Uterus (tissue), 7 donors: ENCODE measurements around the genes SLC2A11, GSTT2B and GSTT4.

DNA sequence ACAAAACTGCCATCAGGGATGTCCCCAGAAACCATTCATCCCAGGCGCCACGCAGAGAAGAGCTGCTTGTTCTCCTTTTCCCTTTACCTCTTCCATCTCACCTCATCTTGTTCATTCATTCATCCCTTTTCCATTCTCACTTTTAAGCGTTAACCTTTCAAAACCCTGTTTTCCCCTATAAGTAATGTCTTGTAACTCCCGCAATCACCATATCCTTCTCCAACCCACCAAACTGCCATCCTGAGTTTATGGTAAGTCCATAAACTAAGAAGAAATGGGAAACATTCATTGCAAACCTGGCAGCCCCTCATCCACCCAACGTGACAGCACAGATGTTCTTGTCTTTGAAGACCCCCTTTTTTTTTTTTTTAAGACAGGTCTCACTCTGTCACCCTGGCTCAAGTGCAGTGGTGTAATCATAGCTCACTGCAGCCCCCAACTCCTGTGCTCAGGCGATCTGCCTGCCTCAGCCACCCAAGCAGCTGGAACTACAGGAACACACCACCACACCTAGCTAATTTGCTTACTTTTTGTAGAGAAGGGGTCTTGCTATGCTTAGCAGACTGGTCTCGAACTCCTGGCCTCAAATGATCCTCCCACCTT lies 26.7 kb upstream of the DRICH1 start:
- PRO-cap, 4 experiments = no peak in any of the 4 experiments
- RAMPAGE, long total RNA, 2 experiments = no peak in any of the 2 experiments
- RRBS = no CpG with 5 or more reads among the region's 7 CpGs

DNA sequence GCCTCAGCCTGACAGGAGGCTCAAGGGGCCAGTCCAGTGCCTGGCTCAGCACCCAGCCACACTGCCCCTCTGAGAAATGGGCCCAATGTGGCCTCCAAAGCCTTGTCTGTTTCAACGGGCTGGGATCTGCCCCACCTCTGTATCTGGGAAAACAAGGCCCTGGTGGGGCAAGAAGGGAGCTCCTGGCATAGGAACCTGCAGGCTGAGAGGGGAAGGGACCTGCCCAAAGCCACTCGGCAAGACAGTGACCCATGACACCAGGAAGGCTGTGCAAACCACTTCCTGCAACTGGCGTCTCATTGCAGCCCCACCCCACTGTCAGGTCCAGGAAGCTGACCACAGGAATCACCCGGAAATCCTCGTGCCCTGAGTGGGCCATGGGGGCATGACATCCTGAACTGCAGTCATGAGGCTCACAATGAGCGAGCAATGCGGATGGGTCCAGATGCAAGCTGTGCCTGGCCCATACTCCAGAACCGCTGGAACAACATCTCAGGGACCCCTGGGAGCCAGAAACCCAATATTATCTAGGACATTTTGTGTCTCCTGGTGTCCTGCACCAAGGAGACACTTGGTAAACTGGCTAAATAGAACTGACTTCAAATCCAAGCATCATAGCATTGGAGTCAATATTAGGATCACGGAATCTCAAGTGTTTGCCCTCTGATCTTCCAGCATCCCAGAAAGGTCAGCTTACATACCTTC lies 14.8 kb upstream of the RGL4 start:
- PRO-cap, 4 experiments = no peak in any of the 4 experiments
- RAMPAGE, long total RNA, 2 experiments = no peak in any of the 2 experiments
- RRBS = no CpG with 5 or more reads among the region's 9 CpGs

- PRO-cap, 4 experiments = no peak in any of the 4 experiments
- RAMPAGE, long total RNA, 2 experiments = no peak in any of the 2 experiments
- RRBS = no CpG with 5 or more reads among the region's 5 CpGs
These were observed 703 bp downstream of the VPREB3 start for GRCh38 chr22:23753460-23753983.

DNA sequence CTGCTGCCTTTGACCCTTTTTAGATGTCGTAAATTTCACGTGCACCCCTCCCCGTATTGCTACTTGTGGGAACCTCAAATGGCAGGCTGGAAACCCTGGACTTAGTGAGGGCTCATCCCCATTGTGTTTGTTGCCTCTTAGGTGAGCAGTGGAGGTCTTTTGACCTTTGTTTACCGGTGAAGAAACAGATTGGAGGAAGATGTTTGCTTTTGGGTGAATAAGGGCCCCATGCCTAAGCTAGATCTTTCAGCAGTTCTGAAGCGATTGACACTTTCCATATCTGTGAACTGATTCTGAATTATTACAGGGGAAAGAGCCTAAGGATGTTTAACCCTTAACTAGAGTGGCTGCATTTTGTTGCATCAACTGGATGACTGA lies 827 bp downstream of the SMARCB1 start:
- PRO-cap, 4 experiments = no peak in any of the 4 experiments
- RAMPAGE, long total RNA, 2 experiments = no peak in any of the 2 experiments
- RRBS = no CpG with 5 or more reads among the region's 5 CpGs

DNA sequence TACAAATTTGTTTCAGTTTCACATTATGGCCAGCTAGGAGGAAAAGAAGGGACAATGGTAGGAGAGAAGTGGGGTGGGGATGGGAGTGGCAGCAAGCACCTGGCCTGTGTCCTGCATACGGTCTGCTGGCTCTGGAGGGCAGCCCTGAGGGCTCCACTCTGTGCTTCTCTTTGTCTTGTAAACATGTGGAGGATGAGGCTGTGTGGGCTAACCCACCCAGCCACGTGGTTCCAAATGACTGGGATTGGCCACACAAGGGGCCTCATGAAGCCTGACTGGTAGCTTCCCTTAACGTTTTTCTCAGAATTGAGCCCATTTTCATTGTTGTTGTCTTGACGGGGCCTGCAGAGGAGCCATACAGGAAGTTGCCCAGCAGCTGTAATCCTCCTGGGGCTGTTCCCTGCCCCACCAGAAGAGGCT lies 18.1 kb downstream of the DERL3 start:
- PRO-cap, 4 experiments = no peak in any of the 4 experiments
- RAMPAGE, long total RNA, 2 experiments = no peak in any of the 2 experiments
- RRBS = no CpG with 5 or more reads among the region's 4 CpGs

DNA sequence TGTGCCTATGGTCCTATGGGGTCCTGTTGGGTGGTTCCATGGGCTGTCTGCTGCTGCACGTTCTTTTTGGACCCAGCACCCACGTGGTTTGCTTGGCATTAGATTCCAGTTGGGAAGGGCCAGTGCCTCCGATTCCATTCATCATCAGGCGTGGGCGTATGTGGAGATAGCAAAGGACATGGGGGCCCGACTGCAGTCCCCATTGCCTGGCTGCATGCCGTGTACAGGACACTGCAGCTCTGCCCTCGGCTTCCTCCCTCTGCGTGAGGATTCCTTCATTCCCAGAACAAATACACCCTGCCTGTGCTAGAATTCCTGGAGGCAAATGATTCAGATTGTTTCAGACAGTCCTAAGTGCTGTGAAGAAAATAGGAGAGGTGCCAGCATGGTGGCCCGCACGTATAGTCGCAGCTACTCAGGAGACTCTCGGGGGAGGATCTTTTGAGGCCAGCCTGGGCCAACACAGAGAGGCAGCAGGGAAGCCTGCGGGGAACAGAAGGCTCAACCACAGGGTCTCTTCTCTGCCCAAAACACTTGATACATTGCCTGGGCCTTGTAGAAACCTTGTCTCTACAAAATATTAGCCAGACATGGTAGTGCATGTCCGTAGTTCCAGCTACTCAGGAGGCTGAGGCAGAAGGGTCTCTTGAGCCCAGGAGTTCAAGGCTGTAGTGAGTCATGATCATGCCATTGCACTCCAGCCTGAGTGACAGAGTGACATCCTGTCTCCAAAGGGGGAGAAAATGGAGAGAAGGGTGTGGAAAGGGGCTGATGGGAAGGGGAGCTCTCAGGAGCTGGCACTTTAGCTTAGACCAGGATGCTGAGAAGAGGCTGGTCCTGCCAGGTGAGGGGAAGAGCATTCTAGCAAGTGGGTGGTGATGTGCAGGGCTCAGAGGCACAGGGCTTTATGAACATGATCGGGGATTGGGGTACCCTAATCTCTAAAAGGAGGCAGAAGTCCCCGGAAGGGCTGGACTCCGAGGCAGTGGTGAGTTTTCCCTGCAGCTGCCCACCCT lies 15.2 kb downstream of the DERL3 start:
- PRO-cap, 4 experiments = no peak in any of the 4 experiments
- RAMPAGE, long total RNA, 2 experiments = no peak in any of the 2 experiments
- RRBS = no CpG with 5 or more reads among the region's 18 CpGs

- PRO-cap, 4 experiments = no peak in any of the 4 experiments
- RAMPAGE, long total RNA, 2 experiments = no peak in any of the 2 experiments
- RRBS = 67% methylated on average over 2 of the region's 12 CpGs
These were observed 7.5 kb upstream of the SLC2A11 start for GRCh38 chr22:23850239-23850586.

- PRO-cap, 4 experiments = peak in 4 of 4 experiments; most common plus-strand start chr22:23857875 (in 2); most common minus-strand start chr22:23857758 (in 3)
- RAMPAGE, long total RNA, 2 experiments = no peak in any of the 2 experiments
- RRBS = no CpG with 5 or more reads among the region's 51 CpGs
These were observed at the start of gene SLC2A11 for GRCh38 chr22:23857560-23858104. Gene SLC2A11 (plus strand): TSS chr22:23857875.

DNA sequence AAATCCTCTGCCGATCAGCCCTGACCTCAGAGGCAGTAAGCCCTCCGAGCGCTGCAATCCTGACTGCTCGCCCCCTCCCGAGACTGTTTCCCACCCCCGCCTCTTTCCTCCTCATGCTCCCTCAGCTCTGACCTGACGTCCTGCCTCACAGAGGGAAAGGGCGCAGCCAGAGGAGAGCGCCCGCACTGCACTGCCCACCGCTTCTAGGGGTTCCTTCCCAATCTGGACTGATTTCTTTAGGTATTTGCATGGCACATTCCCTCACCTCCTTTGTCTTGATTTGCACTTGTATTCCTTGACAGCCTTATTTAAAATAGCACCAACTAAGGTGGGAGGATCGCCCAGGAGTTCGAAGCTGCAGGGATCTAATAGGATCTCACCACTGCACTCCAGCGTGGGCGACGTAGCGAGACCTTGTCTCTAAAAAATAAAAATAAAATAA lies 624 bp downstream of the SLC2A11 start:
- PRO-cap, 4 experiments = peak in 2 of 4 experiments; most common plus-strand start position 145 of the sequence (in 1); most common minus-strand start position 58 of the sequence (in 1)
- RAMPAGE, long total RNA, 2 experiments = no peak in any of the 2 experiments
- RRBS = no CpG with 5 or more reads among the region's 17 CpGs

DNA sequence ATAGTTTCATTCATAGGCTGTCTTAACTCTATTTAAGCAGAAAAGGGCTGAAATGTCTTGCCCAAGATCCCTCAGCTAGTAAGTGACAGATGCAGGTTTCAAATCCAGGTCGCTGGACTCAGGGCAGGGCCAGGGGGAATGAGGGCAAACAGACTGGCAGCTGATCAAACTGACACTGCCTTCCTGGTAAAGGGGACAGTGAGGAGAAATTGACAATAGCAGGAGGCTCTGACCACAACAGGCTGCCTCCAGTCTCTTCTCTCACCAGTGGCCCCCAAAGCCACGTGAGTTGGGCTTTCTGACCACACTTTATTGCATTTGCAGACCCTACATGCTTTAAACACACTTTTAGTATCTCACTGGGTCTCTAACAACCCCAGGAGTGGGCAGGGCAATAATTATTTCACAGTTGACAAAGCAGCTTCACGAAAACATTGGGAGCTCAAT lies 16.6 kb downstream of the MIF start:
- PRO-cap, 4 experiments = no peak in any of the 4 experiments
- RAMPAGE, long total RNA, 2 experiments = no peak in any of the 2 experiments
- RRBS = no CpG with 5 or more reads among the region's 3 CpGs

DNA sequence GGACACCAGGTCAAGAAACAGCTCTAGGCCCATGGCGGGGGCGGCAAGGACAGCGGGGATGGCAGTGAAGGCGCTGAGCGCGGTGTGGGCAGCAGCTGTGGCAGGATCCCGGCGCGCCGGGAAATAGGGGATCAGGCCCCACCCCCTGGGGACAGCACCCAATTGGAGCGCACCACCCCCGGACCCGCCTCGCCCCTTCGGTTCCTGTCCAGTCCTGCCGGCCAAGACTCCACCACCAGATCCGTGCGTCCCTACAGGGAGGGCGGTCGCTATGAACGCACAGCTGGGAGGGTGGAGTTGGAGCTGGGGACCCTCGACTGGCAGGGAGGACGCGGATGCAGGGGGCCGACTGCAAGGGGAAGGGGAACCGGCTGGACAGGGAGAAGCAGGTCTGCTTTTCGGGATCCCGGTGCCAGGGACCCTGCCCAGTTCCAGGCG lies at the start of gene GSTT2B:
GSTT2B (minus strand) TSS at position 97 of the 438 bp plus-strand sequence.
- PRO-cap, 4 experiments = peak in 4 of 4 experiments; most common plus-strand start position 238 of the sequence (in 4)
- RAMPAGE, long total RNA, 2 experiments = no peak in any of the 2 experiments
- RRBS = no CpG with 5 or more reads among the region's 29 CpGs

DNA sequence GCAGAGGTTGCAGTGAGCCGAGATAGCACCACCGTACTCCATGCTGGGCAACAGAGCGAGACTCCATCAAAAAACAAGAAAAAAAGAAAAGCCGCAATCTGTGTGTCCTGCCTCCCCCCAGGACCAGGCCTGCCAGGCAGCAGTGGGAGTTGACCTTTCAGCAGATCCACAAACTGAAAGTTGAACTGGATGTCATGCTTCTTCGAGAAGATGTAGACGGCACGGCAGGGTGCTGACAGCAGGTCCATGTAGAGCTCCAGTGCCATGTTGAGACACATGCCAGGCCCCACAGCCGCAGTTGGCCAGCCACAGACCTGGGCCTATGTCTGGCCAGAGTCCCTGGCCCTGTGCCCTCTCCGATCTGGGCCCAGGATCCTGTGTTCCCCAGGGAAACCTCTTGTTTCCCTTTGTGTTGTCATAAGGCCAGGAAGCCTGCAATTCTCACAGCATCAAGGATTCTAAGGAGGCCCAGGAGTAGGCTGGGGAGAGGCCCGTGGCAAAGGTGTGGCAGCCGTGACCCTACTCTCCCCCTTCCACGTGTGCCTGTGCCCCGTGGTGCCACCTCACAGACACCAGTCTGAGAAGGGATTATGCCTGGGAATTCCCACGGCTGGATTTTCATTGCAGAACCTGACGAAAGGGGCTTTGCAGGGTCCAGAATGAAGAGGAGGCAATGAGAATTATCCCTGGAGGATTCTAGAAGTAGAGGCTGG lies at the start of gene GSTT4:
GSTT4 (minus strand) TSS at position 363 of the 713 bp plus-strand sequence.
- PRO-cap, 4 experiments = no peak in any of the 4 experiments
- RAMPAGE, long total RNA, 2 experiments = no peak in any of the 2 experiments
- RRBS = no CpG with 5 or more reads among the region's 15 CpGs

DNA sequence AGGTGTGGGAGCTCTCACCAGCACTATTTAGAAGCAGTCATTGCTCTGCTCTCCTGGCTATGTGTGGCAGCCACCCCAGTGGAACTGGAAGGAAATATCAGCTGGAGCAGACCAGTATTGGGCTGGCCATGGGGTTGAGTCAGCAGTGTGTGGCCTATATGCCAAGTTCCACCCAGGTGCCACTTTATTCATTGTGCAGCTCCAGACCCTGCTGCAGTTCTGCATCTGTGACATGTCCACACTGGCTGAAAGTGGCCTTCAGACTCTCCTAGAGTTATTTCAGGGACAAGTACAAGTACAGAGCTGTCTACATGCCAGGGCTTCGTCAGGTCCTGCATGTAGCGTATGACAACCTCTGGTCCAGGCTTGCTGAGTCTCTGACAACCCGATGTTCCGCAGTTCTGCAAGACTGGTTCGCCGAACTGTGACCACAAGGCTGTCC lies 55.2 kb downstream of the CABIN1 start:
- PRO-cap, 4 experiments = peak in 1 of 4 experiments; most common minus-strand start position 68 of the sequence (in 1)
- RAMPAGE, long total RNA, 2 experiments = no peak in any of the 2 experiments
- RRBS = no CpG with 5 or more reads among the region's 6 CpGs

DNA sequence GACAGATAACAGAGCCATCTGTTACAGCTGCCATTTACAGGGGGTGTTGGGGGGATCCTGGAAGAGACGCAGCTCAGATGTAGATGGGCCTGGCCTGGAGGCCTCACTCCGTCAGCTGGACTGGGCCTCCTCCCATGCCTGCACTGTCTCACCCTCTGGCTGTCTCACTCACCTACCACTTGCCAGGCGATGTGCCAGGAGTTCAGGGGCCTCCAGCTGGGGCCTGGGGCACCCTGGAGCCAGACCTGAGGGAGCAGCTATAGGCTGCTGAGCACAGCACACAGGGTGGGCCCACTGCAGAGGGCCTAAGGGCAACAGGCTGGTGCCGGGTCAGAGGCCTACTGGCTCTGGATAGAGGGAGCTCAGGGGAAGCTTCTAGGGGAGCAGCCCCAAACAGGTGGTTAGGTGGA lies 16.3 kb upstream of the SUSD2 start:
- PRO-cap, 4 experiments = no peak in any of the 4 experiments
- RAMPAGE, long total RNA, 2 experiments = no peak in any of the 2 experiments
- RRBS = no CpG with 5 or more reads among the region's 4 CpGs

- PRO-cap, 4 experiments = no peak in any of the 4 experiments
- RAMPAGE, long total RNA, 2 experiments = no peak in any of the 2 experiments
- RRBS = no CpG with 5 or more reads among the region's 7 CpGs
These were observed 11.1 kb upstream of the SPECC1L start for GRCh38 chr22:24259541-24259848.

- PRO-cap, 4 experiments = no peak in any of the 4 experiments
- RAMPAGE, long total RNA, 2 experiments = no peak in any of the 2 experiments
- RRBS = no CpG with 5 or more reads among the region's 13 CpGs
These were observed 53.3 kb downstream of the SPECC1L start for GRCh38 chr22:24323505-24324697.

GRCh38 chr22:24425456-24426123 lies 1.8 kb upstream of the ADORA2A start:
- PRO-cap, 4 experiments = no peak in any of the 4 experiments
- RAMPAGE, long total RNA, 2 experiments = no peak in any of the 2 experiments
- RRBS = 89% methylated on average over 2 of the region's 15 CpGs

GRCh38 chr22:24435023-24435552 lies 7.7 kb downstream of the ADORA2A start:
- PRO-cap, 4 experiments = no peak in any of the 4 experiments
- RAMPAGE, long total RNA, 2 experiments = no peak in any of the 2 experiments
- RRBS = no CpG with 5 or more reads among the region's 8 CpGs

DNA sequence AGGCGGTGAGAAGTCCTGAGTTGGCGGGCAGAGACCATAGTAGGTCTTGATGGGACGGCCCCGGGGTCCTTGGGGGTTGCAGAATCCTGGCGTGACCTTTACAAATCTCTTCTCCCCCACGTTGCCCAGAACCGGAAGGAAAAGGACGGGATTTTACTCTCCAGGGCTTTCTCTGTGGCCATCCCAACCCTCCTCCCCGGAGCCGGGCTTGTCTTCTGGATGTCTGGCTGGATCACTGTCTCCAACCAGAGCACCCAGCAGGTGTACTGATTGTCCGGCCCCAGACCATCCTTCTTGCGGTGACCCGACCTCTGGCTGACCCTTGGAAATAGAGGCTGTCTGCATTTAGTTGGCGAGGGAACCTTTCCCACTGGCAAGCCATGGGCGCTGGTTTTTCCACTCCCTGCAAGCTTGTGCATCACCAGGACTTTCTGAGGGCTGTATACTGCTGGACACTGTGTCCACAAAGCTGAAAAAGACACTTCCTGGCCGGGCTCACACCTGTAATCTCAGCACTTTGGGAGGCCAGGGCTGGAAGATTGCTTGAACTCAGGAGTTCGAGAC lies 558 bp downstream of the UPB1 start:
- PRO-cap, 4 experiments = no peak in any of the 4 experiments
- RAMPAGE, long total RNA, 2 experiments = no peak in any of the 2 experiments
- RRBS = 80% methylated on average over 8 of the region's 17 CpGs

GRCh38 chr22:24525079-24525931 lies 29.6 kb downstream of the GUCD1 start:
- PRO-cap, 4 experiments = no peak in any of the 4 experiments
- RAMPAGE, long total RNA, 2 experiments = no peak in any of the 2 experiments
- RRBS = no CpG with 5 or more reads among the region's 13 CpGs